Endothelial cell (in vitro differentiated cells): ENCODE data around the gene POU2F3.

GRCh38 chr11:119337267-119337583 lies 2.9 kb downstream of the RNF26 start:
- PRO-cap: no peak

DNA sequence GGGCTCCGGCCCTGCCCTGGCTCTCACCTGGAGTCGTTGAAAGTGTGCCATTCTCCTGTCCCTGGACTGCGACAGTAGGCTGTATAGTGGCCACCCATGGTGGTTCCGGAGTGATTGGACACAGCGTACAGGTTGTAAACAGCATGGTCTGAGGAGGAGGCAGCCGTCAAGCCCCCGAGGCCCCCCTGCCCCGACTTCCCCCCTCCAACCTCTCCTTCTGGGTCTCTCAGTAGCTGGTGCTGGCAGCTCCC lies 10.6 kb upstream of the MFRP start:
- PRO-cap: no peak

- PRO-cap: bidirectional peak, plus-strand start at chr11:119418338, minus-strand start at chr11:119418277
These were observed 4.9 kb downstream of the THY1 start for GRCh38 chr11:119417581-119418981.

GRCh38 chr11:119709525-119710173 lies 19.4 kb downstream of the NECTIN1 start:
- PRO-cap: bidirectional peak, plus-strand start at chr11:119709918, minus-strand start at chr11:119709794

DNA sequence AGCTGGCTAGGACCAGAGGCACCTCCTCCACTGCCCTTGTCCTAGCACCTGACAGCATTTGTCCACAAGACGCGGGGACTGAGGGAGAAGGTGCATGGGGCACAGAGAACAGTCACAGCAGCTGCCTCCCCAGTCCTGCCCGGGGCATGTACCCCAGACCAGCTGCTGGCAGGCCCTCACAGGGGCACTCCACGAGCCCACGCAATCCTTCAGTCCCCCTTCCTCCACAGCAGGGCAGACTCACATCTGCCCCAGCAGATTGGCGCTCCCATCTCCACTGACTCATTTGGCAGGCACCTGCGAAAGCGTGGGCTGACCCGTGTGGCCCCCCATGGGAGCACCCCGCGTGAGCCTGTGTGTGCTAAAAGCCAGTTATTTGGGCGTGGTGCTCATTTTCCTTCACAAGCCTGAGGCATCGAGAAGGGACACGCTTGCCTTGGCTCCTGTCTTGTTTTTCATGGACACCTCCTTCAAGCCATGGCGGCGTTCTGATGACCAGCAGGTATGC lies 8.8 kb downstream of the NECTIN1 start:
- PRO-cap: no peak

DNA sequence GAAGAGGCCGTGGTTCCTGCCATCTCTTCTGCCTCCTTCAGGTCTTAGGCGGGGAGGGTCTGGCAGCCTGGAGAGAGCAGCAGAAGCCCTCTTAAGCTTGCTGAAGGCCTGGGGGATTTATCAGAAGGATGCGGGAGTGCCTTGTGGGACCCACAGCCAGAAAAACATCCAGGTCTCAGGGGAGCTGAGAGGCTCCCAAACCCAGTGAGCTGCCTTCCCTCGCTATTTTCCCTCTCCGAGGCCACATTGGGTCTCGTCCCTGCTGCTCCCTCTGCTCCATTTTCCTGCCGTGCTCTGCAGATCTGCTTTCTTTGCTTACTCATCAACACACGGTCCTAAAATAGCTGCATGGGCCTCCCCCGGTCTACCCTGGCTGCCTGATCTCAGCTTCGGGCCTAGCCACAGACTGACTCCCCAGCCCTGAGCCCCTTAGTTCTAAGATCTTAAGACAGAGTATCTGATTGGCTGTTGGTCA lies 53.5 kb upstream of the NECTIN1 start:
- PRO-cap: no peak

GRCh38 chr11:119907981-119908384 lies 179.0 kb upstream of the NECTIN1 start:
- PRO-cap: no peak

DNA sequence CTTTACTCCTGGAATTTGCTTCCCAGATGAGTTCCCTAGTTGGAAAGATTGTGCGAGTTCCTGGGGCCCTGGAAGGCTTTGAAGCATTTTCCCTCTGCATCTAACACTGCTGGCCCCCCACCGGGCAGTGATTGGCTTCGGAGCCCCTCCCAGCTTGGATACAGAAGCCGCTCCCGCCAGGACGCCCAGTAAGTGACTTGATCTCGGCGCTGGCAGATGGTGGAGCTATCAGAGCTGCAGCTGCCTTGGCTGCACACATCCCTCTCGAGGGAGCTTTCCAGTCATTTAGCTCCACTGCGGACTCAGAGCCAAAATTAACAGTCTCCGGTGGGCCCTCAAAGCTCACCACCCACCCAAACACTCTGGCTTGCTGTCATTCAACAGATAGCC lies 162.4 kb downstream of the TRIM29 start:
- PRO-cap: no peak

DNA sequence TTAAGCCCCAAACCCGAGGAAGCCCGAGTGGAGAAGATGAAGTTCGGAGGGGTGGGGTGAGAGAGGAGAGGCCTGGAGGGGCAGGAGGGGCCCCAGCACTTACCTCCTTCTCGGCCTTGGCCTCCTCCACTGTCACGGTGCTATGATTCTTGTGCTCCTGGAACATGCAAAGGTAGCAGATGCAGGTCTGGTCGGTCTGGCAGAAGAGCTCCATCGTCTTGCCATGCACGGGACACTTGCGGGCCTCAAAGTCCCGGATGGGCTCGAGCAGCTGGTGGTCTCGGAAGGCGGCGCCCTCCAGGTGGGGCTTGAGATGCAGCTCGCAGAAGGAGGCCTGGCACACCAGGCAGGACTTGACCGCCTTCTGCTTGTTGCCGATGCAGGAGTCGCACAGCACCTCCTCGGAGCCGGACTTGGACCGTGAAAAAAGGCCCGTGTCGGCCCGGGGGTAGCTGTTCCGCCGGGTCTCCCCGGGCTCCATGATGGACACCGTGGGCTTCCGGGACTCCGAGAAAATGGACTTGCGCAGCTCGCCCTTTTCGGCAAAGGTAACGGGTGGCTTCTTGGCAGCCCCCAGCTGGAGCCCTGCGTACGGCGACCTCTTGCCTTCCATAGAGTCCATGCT lies 676 bp downstream of the TRIM29 start:
- PRO-cap: no peak

- PRO-cap: no peak
These were observed 5.0 kb downstream of the OAF start for GRCh38 chr11:120215521-120216534.

GRCh38 chr11:120239572-120240428 lies at the start of gene POU2F3:
TSS of gene POU2F3 (plus strand) at chr11:120240140.
- PRO-cap: bidirectional peak, plus-strand start at chr11:120240141, minus-strand start at chr11:120239840

DNA sequence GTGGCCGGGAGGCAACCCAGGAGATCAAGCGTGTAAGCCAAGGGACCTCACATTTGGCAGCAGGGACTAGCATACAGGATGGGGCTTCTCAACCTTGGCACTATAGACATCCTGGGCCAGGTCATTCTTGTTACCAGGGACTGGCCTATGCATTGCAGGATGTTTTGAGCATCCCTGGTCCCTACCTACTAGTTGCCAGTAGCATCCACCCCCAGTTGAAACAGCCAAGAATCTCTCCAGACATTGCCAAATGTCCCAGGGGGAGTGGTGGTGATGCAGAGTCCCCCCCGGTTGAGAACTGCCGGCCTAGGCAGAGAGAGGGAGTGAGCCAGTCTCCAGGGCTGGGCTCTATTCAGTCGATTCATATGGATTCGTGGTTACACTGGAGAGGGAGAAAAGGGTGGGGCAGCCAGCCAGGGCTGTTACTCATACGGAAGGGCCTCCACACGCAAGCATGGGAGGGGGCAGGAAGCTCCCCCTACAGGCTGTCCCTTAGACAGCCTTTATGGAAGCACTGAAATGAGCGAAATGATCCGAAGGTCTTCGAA lies 18.7 kb upstream of the TLCD5 start:
- PRO-cap: no peak

DNA sequence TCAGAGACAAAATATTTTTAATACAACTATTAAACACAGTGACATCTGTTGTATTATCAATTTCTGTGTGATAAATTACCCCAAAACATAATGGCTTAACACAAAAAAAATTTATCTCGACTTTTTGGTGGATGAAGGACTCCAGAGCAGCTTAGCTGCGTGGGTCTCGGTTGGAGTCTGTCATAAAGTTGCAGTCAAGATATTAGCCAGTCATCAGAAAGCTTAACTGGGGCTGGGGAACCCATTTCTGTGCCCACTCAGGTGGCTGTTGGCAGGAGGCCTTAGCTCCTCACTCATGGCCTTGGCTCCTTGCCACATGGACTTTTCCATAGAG lies 57.1 kb upstream of the GRIK4 start:
- PRO-cap: no peak

DNA sequence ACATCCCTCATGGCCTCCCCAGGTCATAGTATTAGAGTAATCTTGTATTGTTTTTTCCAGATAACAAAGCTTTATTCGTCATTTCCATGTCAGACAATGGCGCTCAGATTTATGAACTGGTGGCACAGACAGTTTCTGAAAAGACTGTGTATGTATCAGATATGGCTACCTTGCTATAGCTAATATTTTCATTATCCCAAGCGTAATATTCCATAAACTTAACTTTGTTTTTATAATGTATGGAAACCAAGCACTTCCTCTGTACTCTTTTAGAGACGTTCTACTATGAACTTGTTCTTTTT lies 35.0 kb upstream of the GRIK4 start:
- PRO-cap: no peak

- PRO-cap: no peak
These were observed 33.5 kb upstream of the GRIK4 start for GRCh38 chr11:120477812-120478641.

- PRO-cap: no peak
These were observed 29.5 kb upstream of the GRIK4 start for GRCh38 chr11:120482102-120482308.

GRCh38 chr11:120547631-120548323 lies 36.2 kb downstream of the GRIK4 start:
- PRO-cap: no peak

DNA sequence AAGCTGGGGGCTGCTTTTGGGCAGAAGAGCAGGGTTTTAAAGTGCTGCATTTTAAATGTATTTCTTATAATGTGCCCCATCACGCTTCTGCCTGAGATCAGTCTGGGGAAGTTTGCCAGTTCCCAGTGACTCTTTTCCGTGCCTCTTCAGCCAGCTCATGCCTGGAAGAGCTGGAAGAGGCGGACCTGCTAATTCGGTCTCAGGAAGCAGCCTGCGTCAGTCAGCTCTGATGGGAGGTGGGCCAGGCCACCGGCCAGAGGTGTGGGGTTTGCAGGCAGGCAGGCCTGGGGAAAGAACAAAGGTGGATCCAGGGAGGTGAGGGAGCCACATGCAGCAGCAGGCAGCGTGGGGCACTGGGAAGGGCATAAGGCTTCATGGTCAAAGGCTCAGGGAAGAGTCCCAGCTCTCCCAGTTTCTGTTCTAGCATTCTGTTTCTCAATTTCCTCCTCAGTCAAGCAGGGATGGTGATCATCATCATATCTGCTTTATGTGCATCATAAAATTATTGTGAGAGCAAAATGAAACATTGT lies 140.1 kb upstream of the TBCEL start:
- PRO-cap: no peak

GRCh38 chr11:120950857-120951264 lies 73.0 kb upstream of the TBCEL start:
- PRO-cap: no peak

DNA sequence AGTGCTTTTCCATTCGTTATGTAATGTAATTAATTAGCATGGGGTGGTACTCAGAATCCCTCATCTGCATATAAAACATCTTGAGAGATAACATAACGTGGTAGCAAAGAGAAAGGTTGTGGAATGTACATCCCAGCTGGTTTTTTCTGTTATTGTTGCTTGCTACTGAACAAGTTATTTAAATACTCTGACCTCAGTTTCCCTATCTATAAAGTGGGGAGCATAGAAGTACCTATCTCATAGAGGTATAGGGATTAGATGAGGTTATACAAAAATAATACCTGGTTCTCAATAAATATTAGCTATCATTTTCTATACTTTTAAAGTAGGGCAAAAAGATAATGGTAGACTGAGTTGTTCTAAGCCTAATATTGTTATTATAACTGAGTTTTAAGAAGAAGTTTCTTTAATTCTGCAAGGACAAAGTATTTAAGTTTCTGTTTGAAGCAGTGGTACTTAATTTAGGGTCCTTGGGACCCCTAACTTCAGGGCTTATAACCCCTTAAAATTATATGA lies 1.2 kb downstream of the SC5D start:
- PRO-cap: no peak